Amniotic epithelial cell (primary cell): ENCODE data around the genes PSMA4, ANKRD34C, TMED3 and MINAR1.

DNA sequence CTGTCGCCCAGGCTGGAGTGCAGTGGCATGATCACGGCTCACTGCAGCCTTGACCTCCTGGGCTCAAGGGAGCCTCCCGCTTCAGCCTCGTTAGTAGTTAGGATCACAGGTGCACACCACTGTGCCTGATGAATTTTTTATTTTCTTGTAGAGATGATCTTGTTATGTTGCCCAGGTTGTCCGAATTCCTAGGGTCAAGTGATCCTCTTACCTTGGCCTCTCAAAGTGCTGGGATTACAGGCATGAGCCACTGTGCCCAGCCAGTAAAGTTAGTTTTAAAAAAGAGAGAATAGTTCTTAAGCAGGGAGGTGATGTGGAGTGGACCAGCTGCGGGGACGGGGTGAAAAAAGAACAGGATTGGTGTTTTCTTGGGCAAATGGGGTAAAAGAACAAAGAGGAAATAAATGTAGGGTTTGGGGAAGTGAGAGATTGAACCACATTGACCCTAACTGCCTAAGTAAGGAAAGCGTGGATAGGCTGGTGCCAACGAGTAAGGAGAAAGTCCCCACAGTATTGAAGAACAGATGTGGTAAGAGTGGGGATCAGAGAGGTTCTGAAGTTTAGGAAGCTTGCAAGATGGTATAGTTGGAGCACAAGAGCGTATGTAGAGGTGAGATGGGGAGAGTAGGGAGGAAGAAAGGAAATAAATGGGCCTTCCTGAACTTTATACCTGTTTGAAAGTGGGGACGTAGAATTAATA, 16.9 kb downstream of the IREB2 start:
- RRBS: no CpG with 5 or more reads among the region's 11 CpGs

DNA sequence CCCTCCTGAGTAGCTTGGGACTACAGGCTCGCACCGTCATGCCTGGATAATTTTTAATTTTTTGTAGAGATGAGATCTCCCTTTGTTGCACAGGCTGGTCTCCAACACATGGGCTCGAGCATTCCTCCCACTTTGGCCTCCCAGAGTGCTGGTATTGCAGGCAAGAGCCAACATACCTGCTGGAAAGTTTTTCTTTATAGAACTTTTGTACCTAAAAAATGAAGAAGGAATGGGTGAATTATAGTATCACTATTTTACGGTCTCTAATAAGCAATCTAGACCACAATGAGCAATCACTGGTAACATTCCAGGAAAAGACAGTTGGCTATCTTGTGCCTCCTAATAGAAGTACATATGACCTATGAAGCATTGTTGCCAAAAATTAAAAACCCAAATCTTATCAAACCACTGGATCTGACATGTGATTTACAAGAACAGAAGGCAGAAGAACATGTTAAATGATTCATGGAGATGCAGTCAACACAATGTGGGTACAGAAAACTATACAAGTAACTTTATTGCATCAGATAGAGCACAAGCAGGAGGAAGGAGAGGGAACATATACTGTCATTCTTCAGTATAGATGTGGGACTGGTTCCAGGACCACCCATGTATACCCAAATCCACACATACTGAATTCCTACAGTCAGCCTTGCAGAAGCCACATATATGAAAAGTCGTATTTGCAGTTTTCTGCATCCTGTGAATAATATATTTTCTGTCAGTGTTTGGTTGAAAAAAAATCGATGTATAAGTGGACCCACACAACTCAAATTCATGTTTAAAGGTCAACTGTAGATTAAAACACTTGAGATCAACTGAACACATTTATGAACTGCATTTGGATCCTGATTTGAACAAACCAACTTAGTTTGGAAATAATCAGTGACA, 14.5 kb upstream of the HYKK start:
- RRBS: no CpG with 5 or more reads among the region's 6 CpGs

GRCh38 chr15:78507794-78508169, 405 bp downstream of the HYKK start:
- RRBS: under 1% methylated on average over 11 of the region's 18 CpGs

- RRBS: 4% methylated on average over 18 of the region's 66 CpGs
Measured at GRCh38 chr15:78540171-78541181, at the start of gene PSMA4. TSS of gene PSMA4 (plus strand) at chr15:78540444.

- RRBS: no CpG with 5 or more reads among the region's 4 CpGs
Measured at GRCh38 chr15:78541480-78541986, 1.3 kb downstream of the PSMA4 start.

DNA sequence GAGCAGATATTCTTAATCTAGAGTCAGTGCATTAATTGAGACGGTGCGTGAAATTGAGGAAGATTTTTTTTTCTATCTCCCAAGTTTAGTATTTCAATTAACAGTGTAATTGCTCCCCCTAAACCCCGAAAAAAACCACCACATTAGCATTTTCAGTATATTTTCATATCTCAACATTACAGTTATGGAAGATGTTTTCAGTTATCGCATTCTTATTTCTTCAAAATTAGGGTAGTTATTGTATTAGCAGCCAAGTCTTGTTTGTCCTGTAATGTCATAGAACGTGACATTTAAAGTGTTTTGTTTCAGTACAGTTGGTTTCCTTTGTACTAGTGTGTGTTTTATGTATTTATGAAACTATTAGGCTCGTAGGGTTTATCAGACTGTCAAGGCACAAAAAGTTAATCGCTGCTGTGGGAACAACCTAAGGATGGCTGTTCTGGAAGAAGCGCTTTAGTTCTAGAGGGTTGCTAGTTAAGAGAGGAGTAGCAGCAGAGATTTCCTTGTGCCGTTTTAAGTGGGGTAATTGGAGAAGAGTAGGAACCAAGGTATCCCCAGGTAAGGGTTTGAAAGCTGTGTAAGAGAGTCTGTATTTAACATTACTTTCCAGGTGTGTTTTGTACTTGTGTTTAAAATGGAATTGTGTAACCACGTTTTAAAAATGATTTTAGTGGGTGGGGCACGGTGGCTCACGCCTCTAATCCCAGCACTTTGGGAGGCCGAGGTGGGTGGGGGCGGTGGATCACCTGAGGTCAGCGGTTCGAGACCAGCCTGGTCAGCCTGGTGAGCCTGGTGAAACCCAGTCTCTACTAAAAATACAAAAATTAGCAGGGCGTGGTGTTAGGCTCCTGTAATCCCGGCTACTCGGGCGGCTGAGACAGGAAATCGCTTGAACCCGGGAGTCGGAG, 2.4 kb downstream of the MORF4L1 start:
- RRBS: no CpG with 5 or more reads among the region's 23 CpGs

DNA sequence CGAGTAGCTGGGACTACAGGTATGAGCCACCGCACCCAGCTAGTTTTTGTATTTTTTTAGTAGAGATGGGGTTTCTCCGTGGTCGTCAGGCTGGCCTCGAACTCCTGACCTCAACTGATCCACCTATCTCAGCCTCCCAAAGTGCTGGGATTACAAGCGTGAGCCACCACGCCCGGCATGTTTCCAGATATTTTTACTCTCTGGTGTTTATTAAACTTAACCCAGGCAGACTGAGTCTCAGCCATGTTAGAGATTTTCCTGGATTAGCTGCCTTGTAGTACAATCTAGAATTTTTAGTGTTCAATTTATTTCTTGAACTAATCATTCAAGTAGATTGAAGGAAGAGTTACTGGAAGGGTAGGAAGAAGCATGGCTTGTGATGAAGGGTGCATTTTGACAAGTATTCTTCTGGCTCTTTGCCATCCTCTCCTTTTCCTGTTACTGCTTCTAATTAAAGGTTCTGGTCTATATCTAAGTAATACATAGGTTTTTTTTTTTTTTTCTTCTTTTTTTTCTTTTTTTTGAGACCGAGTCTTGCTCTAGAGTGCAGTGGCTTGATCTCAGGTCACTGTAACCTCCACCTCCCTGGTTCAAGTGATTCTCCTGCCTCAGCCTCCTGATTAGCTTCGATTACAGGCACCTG, 27.8 kb downstream of the MORF4L1 start:
- RRBS: no CpG with 5 or more reads among the region's 10 CpGs

DNA sequence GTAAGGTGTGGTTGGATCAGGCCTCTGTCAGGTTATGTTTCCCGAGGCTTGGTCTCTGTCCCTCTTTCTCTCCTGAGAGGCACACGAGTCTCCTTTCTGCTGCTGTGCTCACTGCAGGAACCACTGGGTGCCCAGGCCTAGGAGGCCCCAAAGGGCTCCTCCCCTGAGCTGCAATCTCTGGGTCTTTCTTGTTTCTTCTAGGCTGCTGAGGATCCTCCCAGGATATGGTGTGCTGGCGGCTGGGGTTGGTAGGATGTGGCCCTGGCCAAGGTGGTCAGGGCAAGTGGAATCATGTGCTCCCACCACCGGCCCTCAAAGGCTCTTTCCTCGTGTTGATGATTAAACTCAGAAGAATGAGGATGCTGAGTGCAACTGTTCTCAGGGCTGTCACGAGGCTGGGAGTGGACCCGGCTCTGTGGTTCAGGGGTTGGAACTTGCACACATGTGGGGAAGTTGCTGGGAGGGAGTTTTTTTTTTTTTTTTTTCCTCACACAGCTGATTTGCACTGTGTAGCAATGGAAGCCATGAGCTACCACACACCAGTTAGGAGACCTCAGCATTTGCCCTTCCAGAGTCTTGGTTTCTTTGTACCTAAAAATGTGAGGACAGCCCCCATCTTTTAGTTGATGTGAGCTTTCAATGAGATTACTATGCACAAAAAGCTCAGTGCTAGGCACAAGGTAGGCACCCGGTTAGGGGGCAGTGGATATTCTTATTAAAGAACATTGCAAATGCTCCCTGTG, 43.7 kb upstream of the CTSH start:
- RRBS: 0% methylated on average over 2 of the region's 8 CpGs

DNA sequence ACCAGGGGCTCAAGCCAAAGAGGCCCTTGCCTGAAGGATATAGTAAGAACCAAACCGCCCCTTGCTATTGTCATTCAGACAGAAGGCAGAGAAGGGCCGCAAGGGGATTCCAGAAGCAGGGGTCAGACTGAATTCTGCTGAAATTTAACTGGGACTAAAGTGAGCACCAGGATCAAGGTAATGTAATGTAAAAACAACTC, 45.9 kb upstream of the RASGRF1 start:
- RRBS: no CpG with 5 or more reads among the region's 2 CpGs

DNA sequence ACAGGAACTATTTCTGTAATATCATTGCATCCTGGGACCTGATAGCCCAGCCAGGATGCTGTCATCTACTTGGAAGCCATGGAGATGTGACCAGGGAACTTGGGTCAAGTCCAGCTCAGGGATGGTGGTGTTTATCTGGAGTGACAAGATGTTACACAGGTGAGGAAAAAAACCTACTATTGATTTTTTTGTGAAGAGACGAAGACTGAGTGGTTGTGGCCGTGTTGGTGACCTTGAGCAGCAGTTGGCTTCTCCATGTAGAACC, 46.6 kb upstream of the ANKRD34C start:
- RRBS: no CpG with 5 or more reads among the region's 2 CpGs

- RRBS: 9% methylated on average over 6 of the region's 44 CpGs
Measured at GRCh38 chr15:79282521-79283082, at the start of gene ANKRD34C. TSS of gene ANKRD34C (plus strand) at chr15:79282722.

DNA sequence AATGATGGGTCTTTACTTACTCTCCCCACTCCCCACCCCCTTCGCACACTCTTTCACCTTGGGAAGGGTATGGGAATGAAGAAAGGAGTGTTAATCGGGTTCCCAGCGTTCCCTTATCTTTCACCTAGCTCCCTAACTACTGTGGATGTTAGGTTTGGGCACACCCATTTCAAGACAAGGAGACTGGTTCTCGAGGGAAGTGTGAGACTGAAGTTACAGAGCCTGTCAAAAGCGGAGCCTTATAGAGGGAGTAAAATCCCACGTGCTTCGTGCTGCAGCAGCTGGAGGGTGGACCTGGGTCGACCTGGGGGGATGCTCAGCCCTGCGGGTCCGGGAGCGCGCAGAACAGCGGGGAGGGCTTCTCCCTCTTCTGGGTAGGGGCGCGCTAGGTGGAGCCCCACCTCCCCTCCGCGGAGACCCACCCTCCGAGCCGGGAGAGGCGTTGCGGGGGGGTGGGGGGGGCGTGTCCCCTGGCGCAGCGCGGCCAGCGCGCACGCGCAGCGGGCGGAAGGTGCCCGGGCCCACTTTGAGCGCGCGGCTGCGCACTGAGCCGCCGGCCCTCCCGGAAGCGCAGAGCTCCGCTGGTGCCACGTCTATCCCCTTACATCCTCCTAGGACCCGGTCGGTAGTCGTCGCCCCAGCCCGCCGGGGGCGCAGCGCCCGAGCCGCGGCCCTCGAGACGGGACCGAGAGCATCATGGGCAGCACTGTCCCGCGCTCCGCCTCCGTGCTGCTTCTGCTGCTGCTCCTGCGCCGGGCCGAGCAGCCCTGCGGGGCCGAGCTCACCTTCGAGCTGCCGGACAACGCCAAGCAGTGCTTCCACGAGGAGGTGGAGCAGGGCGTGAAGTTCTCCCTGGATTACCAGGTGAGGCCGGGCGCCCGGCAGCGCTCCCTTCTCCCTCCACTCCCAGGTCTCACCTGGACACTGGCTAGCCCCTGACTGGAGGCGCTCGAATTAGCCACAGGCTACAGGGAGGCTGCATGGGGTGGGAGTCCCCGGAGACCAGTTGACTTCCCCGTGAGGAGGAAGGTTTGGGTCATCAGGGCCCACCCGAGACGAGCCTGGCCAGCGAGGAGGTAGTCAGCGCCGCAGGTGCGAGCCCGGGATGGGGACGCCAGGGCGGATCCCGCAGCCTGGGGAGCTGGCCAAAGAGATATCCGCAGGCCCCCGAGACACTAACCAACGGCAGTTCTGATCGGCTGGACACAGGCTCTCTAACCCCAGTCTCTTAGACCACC, at the start of gene TMED3:
TSS of gene TMED3 (plus strand) at position 559 of the 1,238 bp plus-strand sequence.
- RRBS: 2% methylated on average over 28 of the region's 92 CpGs

GRCh38 chr15:79432225-79433023, at the start of gene MINAR1:
TSS of gene MINAR1 (plus strand) at chr15:79432336.
- RRBS: 1% methylated on average over 20 of the region's 84 CpGs

DNA sequence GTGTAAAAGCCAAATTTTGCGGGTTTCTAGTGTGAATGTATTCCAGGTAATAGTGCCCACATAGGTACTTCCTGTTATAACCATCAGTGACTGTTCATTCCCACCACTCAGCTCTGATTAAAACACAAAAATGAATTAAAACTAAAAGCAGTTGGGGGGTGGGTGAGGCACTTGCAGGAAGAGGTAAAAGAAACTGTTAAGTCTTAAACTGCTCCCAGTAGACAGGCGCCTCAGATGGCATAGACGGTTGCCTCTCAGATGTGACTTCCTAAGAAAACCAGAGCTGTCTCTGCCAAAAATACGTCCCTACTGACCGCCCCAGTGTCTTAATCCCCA, 930 bp upstream of the MTHFS start:
- RRBS: no CpG with 5 or more reads among the region's 5 CpGs

- RRBS: no CpG with 5 or more reads among the region's 5 CpGs
Measured at GRCh38 chr15:80134388-80134918, 18.3 kb upstream of the FAH start.

GRCh38 chr15:80163044-80163843, 10.4 kb downstream of the FAH start:
- RRBS: no CpG with 5 or more reads among the region's 7 CpGs

DNA sequence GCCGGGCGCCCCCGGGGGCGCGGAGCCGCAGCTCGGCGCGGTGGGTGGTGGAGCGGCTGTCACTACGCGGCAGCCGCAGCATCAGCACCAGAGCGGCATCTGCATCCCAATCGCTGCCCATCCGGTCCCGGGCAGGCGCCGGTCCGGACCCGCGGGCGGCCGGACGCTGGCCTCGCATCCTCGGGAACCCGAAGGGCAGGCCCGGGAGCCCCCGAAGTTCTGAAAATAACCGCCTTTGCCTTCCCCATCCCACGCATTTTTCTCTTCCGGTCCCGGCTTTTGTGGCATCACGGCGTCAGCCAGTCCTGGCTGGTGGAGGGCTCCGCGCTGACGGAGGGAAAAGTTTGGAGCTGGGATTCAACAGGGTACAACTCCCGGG, 427 bp downstream of the ARNT2 start:
- RRBS: 2% methylated on average over 11 of the region's 40 CpGs

DNA sequence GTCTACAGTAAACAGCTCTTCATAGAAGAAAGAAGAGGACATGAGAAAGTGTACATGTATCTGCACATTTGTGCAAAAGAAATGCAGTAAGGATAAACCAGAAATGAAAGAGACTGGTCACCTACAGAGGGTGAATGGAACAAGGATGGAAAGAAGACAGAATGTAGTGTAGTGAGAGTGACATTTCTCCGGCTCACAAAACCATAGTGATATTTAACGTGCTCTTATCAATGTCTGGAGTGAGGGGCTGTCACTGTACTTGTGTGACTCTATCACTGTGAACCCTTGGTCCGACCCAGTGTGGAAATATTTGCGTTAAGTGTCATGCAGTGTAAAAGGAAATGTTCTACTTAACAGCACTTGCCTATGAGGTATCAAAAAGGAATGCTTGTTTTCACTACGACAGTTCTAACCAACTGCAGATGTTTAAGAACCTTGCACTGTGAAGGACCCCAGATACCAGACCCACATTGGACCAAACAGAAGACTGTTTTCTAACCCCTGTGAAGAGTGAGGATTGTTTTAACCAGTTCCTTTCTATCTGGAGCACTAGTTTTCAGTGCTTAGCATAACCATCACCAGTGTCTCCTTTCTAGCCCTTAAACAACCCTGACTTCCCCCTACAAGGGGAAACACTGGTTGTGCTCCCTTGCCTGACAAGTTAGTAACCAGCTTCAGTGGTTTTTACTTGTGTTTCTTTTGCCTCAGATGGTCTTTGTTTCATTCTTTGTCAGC, 144.8 kb upstream of the ABHD17C start:
- RRBS: no CpG with 5 or more reads among the region's 5 CpGs

DNA sequence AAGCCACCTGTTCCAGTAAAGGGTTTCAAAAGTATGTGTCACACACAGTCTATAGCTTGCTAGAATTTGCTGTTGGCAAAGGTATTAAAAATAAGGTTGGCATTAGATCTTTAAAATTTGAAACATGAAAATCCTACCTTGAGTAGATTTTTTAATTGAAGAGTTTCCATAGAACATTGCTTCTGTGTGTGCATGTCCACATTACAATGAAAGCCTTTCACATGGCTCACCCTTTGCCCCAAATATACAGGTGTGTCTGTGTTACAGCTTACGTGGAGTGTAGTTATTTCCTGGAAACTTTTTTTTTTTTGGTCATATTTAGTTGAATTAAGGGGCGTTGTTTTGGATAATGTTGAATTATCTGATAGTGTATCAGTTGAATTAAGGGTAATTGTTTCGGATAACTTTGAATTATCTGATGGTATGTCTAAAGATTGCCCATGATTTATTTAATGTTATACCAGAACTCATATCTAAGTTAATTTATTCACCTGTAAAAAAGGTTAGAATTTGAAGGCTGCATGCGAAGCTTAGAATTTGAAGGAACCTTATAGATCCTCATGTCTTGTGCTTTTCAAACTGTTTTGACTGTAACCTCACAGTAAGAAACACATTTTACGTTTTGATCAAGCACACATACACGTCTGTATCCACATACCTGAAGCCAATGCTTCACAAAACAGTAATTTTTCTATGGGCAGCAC, 2.4 kb downstream of the ABHD17C start:
- RRBS: no CpG with 5 or more reads among the region's 6 CpGs

DNA sequence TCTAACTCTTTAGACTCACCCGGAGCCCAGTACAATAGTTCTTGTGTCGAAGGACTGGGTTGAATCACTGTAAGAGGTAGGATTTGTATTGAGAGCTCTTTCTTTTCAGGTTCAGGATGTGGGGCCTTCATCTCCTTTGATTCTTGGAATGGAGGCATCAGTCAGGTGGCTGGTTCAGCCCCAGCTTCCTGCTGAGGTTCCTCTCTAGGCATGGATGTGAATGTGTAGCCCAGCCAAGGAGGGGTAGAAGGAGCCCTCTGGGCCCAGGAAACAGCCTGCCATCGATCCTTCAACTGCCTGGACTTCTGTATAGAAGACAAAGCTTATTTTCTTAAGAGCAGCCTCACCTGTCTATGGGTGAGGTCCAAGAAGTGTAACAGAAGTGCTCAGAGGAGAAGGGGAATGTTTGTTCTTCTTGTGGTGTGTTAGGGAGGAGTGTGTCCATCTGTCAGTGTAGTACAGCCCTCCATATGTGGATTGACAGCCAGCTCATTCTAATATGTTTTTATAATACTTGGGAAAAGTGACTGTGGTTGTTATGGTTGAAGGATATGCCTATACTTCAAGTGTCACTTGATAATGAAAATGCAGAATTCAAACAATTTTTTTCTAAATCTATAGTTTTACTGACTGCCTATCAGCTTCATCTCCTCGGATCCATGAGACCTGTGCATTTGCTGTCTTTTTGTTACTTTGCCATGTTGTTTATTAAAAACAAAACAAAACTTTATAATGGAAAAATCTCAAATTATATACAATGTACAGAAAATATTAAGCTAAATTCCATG, 17.3 kb downstream of the ABHD17C start:
- RRBS: no CpG with 5 or more reads among the region's 4 CpGs